ENCODE measurements around a stretch of chr18.

GRCh38 chr18:57780679-57781390 lies 22.3 kb downstream of the ATP8B1 start:
- PRO-cap: no peak

GRCh38 chr18:57793397-57794275 lies 9.5 kb downstream of the ATP8B1 start:
- PRO-cap: no peak

DNA sequence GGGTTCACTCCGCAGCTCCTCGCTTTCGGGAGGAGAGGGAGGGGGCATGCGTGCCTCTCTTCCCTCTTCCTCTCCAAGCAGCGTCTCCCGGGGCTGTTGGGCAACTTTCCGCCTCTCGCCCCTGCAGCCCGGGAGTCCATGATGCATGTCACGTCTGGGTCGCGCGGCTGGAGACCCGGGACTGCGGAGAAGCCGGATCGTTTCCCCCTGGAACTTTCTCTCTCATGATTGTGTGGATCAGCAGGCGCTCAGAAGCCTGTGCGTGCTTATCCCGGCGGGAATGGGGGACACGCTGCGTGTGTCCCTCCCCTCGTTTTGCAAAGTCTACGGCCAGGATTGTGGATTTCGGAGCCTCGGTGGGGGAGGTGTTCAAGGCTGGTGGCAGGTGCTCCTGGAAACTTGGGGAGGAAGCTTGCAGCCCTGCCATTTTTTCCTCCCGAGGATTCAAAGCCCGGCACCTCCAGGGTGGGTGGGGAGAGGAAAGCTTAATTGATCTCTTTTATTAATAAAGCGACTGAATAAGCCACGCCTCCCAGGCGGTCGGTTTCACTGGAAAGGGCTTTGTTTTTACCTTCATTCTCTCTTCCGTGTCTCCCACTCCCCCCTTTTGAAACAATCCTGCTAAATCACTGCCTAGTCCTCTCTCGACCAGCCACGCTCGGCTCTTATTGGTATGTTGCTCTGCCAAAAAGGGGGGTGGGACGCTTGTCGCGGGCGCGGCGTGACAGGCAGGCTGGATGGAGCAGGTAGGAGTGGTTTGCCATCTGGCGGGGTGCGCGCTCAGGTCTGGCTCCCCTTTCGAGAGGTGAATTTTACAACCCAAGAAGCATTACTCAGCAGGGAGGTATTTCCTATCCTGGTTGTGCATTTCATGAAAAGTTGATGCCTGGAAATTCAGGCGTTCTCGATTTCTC lies 1.2 kb downstream of the NEDD4L start:
- PRO-cap: bidirectional peak, plus-strand start at position 745 of the sequence, minus-strand start at position 609 of the sequence

DNA sequence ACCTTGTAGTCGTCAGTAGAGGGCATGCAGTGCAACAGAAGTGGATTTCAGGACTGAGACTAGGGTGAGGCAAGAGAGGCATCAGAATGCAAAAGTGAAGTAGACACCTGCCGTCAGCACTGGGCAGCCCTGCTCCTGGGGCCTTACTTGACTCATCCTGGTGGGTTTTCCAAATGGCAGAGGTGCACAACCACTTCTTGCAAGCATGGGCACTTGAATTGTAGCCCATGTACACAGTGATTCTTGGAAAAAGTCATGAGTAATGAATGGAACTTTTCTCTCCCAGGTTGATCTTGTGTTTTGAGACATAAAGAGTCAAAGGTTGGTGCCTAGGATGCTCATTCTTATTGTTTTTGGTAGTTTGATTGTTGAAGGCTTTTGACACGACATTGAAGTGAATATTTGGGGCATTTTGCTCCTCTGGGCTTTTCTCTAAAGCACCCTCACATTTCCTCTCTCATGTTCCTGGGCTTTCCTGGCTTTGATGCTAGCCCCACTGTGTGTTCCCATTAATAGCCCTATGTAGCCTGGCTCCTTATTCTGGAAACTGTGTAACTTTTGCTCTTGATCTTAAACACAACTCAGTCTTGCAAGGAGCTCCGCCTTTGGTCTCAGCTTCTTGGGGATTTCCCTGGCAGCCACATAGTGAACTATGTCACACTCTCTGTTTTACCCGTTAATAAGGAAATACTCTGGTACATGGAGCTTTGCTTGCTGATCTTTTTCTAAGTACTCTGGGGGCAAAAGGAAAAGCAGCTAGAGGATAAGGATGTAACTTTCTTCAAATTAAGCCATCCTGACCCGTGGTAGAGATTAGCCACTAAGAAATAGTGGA lies 259.1 kb downstream of the NEDD4L start:
- PRO-cap: no peak

GRCh38 chr18:58328870-58329519 lies 285.0 kb downstream of the NEDD4L start:
- PRO-cap: no peak

- PRO-cap: no peak
Measured at GRCh38 chr18:58340529-58341148, 288.3 kb downstream of the ALPK2 start.

DNA sequence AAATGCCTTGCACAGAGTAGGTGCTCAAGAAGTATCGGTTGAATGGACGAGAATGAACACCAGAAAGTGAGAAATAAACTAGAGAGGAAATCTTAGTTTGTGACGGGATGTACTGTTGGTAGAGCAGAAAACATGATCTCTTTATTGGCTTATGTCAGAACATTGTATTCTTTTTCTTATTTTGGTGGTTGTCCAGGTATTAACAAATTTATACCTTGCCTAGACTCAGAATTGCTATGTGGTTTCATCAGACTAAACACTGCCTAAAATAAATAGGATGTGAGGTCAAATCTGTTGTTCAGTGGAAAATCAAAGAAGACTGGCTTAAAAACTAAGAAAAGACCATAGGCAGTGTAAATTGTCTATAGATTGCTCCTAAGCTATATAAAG lies 266.2 kb downstream of the ALPK2 start:
- PRO-cap: no peak

- PRO-cap: no peak
Measured at GRCh38 chr18:58407689-58408008, 221.2 kb downstream of the ALPK2 start.

GRCh38 chr18:58413124-58413634 lies 215.7 kb downstream of the ALPK2 start:
- PRO-cap: no peak

DNA sequence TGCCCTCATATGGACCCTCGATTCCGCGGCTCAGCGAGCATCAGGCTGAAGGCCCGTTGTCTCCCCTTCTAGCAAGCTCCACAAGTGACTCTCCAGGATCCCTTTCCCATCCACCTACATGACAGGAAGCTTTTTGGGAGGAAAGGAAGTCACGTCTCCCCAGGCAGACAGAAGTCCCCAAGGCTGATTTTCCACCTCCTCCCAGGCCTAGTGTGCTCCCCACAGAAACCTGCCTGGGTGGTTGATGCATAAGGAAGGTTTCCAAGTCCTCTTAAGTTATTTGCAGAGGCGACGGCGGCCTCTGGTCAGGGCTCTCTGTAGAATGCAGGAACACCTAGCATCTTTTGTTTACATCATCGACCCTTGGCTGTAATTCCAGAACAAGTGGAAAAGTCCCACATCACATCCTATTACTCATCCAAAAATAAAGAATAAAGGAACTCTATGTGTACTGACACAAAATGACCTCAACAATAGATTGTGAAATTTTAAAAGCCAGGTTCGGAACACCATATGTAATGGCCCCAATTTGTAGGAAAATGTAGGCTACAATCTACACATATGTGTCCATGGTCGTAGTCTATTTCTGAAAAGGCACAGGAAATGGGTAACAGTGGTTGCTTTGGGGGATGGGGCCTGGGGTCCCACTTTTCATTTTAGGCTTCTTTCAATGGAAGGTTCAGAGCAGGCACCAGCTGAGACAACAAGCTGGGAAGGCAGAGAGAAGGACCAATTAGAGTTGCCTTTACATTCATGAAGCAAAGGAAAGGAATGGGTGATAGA lies 211.1 kb downstream of the ALPK2 start:
- PRO-cap: no peak

DNA sequence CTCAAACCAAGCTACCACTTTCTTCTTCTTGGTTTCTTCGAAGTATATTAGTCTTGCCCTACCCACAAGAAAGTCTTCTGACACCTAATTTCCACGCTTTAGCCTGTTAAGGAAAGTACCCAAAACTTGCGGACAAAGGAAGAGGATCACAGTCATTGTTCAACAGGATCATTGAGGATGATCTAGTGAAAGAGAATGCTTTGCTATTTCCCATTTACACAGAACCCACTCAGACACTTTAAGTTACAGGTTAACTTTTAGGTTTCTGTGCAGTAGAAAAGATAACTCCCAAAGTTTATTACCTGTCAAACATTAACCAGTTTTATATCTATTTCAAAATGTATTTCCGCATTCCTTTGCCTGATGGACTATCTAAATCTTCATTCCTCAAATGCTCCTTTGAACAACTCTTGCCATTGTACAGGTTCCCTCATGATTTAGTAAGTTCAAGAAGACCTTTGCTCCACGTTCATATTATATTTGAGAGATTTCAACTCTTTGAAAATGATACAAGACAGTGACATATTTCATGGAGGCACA lies 102.1 kb downstream of the ALPK2 start:
- PRO-cap: no peak

DNA sequence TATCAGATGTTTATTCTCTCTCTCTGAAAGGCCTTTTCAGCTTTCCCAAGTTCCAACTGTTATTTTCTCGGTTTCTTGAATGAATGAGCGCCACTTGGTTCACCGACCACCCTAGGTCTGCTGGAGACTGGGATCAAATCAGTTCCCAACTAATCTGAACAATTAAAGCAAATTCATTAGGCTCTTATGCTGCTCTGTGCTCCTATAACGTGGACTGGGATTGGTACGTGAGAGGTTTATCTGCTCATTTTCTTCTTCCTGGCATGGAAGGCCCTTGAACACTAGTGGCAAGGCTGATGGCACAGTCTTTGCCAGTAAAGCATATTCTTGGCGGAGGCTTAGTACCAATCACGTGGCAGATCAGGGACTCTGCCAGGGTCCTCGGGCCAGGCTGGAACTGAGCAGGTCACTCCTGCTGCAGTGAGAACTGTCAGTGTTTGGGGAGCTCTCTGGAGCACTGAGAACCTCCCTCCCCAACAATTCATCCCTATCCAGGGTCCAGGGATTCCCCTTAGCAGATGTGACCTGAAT lies 3.6 kb upstream of the ALPK2 start:
- PRO-cap: no peak

DNA sequence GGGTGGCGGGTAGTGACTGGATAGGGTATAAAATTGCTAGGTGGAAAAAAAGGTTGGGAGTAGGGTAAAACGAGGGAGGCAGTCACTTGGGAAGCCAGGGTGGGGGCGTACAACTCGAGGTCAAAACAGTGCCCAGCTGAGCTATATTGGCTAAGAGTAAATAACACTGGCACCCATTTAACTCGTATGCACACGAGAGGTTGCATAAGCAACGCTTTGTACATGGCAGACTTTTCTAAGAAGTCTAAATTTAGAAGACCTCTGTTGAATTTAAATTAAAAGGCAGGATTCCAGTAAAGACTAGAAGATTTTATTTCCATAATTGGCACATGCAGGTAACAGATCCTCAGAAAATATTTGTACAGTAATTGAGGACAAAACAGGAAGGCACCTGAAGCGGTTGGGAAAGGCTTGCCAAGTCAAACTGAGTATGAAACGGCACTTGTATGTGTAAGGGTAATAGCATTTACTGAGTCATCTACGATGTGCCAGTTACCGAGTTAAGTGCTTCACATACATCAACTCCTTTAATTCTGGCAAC lies 1.5 kb upstream of the MALT1 start:
- PRO-cap: no peak

DNA sequence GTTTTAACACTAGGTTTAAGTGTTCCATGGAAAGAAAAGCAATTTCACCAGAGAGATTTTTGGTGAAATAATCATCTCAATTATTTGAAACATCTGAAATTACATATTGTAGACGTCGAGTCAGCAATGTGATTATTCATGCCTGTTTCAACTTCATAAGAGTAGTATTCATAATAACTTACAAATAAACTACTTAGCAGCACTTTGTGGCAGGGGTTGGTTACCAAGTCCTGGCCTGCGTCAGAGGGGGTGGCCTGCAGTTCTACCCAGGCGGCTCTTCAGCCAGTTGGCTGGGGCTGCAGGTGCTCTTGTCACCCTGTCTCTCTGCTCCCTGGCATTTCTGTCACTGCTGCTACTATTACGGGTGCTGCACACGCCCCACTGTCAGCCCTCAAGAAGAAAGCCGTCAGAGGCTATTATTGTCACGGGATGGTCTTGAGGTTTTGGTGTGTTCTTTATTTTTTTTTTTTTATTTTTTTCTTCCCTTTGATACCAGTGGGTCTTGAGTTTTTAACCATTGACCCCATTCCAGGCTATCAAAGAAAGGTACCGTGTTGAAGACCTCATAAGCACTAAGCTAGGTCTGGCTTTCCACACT lies 50.5 kb downstream of the MALT1 start:
- PRO-cap: no peak

DNA sequence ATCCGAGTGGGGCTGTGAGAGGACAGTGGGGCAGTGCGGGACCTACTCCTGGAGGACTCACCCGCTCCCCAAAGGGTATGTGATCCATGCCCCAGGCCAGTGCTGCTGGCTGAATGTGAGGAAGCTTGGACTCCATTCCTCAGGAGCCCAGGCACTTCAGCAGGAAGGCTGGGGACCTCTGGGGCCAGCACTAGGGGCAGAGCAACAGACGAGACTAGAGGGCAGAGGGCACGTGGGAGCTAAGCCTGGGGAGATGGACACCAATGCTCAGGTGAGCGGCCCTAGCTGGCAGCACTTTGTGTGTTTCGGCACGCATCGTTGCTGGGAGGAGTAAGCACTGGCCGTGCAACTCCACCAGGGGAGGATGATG lies 84.9 kb downstream of the MALT1 start:
- PRO-cap: no peak

DNA sequence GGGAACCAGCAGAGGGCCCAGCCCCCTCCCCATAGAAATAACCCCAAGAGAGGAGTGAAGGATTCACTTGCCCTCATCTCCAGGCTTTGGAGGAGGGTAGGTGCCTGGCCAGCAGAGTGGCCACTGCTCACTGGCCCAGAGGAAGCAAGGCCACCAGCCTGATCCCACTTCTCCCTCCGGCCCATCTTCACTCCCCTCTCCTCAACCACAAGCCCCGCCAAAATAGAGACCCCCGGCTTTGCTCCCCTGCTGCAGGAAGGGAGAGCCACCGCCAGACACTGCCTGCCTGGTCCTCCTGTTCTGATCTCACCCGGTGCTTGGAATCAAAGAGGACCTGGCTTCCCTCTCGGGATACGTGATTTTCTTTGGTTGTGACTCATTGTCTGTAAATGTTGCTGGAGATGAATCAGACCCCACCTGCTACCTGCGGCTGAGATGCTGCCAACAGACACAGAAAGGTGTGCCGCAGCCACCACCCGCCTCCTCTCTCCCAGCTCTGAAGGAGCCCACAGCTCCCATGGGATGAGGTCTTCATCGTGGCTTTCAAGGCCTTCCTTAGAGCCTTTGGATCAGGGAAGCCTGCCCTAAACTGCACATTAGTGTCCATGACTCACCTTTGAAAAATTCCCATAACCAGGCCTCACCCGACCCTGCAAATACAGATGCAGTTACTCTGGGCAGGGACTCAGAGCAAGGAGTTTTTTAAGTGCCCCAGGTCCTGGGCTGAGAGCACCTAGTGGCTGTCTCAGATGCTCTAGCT lies 79.5 kb upstream of the ZNF532 start:
- PRO-cap: no peak

DNA sequence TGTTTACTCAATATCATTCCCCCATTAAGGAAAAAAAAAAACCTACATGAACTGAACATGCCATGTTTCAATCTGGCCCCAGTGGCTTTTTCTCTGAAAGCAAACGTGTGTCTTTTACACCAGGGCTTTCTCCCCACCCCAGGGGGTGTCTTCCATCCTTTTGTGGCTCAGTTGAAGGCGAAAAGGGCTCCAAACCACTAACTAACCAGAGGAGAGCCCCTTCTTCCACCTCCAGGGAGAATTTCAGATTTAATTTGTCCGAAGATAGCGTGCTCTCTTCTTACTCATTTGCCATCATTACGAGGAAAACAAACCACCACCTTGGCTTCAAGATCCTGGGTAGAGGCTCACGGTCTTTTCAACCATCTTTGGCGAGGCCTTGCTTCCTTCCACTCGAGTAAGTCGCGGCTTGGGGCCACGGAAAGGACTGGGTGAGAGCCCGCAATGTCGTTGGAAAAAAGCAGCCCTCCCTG lies 1.9 kb upstream of the ZNF532 start:
- PRO-cap: no peak

- PRO-cap: no peak
Measured at GRCh38 chr18:58867182-58867613, 2.5 kb downstream of the ZNF532 start.

DNA sequence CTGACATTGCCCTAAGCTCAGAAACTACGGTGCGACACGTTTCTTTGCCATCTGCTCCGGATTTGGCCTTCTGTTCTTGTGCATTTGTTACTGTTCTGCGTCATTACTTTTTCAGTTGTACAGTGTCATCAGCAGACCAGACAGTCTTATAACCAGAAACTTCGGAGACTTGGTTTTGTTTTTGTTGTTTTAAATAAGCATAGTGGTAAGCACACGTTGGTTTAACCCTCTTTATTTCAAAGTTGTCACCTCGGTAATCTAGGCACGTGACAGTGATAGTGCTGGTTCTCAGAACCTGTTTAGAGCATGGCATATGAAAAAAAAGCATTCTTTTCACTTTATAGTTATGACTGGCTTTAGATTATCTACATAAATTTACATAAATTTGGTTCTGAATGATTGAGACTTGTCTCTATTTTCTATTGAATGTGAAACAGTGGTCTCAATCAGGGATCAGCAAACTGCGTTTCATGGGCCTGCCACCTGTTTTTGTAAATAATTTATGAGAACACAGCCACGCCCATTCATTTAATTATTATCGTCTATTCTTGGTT lies 106.4 kb downstream of the ZNF532 start:
- PRO-cap: no peak

DNA sequence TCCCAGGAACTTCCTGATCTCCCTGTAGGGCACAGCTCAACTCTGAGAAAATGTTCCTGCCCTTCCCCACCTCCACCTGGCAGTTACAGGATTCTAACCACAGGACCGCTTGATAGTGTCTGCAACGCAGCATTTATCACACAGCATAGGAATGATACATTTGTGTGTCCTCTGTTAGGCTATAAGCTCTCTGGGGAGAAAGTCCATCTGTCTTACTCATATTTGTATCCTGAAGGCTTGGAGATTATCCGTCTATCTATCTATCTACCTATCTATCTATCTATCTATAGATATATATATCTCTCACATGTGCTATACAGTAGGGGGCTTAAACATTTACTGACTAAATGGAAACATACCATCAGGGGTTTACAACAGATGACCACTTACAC lies 6.4 kb downstream of the LMAN1 start:
- PRO-cap: no peak